Trachea (tissue), 1 donor: ENCODE measurements around the genes RDM1 and ZNHIT3.

DNA sequence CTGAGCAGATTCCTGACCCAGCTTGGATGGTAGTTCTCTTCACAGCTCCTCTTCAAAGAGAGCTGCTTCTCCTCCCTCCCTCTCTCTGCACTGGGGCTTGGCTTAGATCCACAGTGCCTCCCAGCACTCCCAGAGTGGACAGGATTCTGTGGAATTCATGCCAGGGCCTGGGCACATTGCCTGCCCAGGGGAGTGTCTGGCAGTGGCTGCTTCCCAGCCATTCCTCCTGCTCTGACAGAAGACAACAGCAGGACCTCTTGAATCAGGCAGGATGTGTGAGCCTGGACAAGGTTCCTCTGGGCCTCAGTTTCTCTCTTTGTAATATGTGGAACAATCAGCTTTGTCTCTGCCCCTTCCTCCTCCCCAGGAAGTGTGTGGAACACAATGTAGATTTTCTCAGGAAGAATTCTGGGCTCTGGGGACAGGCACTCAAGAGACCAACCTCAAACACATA lies 4.6 kb upstream of the MMP28 start:
- PRO-cap, result no peak

DNA sequence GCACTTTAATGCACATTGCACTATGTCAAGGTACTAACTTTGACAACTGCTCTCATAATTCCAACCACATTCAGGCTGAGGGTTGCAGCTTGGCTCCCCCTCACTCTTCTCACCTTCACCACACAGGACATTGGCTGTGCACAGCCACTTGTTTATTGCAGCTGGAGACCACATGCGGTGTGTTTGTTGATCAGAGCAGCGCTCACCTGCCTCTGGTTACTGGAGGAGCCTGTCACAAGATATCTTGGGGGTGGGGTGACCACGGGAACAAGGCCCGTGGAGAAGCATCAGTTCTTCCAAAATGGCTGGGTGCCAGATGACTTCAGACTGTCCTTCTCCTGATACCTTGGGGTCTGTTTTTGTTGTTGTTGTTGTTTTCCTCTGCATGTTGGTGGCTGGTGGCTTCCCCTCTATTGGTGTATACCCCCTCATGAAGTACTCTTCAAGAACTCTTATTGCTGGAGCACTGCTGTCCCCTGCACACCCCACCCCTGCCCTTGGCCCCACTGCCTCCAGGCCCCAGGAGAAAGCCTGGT lies 10.7 kb upstream of the CCL5 start:
- PRO-cap, result no peak

DNA sequence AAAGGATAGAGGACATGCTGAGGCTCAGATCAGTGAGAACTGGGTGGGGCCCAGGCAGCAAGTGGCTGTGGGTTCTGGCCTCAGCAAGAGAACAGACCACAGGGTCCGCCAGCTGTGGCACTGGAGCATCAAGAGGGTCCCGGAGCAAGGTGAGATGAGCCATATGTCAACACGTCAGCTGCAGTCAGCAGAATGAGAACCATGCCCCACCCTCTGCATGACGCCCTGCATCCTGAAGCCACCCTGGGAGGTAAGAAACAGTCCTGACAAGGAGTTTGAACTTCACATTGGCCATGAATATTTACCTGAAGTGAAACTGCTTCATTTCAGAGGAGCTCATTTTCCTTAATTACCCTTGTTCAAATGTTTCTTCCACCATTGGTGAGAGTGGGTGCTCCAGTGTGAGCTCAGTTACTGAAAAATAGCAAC lies 20.2 kb upstream of the CCL5 start:
- PRO-cap, result no peak

GRCh38 chr17:35930048-35931176 lies at the start of gene RDM1:
RDM1 (minus strand) TSS chr17:35930773.
- PRO-cap, result no peak

DNA sequence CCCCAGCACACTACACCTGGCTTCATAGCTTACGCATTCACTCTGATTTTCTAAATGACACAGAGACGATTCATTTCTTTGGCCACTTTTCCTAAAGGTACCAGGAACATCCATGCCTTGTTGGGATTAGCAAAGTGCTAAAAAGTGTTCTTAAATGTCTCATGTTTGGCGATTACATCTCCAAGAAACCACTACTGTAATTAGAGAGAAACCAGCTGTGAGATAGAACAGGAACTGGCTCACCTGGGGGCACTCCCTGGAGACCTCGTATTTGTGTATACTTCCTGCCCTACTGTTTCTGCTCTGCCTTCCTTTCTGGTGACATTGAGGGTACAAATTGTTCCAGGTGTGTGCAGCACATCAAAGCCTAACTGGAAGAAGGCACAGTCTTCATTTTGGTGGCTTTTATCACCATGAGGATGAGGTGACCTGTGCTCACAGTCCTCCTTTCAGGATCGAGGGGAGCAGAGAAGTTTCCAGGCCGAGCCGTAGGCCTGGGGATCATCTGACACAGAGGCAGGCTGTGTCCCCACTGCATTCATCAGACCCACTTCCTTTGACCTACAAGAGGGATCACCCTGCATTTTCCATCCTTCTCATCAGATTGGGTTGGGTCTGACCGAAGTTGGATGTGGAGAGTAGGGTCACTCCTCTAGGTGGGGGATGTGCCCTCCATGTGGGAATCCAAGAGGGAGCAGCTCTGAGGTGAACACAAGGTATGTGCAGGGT lies 23.7 kb downstream of the CCL4 start:
- PRO-cap, result no peak

DNA sequence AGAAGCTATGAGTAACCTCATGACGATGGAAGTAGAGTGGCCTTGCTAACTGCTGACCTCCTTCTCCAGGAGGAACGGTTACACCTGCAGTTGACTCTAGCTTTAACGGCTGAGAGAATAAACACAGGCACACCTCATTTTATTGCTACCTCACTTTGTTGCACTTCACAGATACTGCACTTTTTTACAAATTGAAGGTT lies 25.0 kb downstream of the CCL4 start:
- PRO-cap, result no peak

- PRO-cap, result bidirectional peak, plus-strand start at chr17:36486681, minus-strand start at chr17:36486553
Measured at GRCh38 chr17:36485607-36486849, at the start of gene ZNHIT3. ZNHIT3 (plus strand) TSS chr17:36486681.

DNA sequence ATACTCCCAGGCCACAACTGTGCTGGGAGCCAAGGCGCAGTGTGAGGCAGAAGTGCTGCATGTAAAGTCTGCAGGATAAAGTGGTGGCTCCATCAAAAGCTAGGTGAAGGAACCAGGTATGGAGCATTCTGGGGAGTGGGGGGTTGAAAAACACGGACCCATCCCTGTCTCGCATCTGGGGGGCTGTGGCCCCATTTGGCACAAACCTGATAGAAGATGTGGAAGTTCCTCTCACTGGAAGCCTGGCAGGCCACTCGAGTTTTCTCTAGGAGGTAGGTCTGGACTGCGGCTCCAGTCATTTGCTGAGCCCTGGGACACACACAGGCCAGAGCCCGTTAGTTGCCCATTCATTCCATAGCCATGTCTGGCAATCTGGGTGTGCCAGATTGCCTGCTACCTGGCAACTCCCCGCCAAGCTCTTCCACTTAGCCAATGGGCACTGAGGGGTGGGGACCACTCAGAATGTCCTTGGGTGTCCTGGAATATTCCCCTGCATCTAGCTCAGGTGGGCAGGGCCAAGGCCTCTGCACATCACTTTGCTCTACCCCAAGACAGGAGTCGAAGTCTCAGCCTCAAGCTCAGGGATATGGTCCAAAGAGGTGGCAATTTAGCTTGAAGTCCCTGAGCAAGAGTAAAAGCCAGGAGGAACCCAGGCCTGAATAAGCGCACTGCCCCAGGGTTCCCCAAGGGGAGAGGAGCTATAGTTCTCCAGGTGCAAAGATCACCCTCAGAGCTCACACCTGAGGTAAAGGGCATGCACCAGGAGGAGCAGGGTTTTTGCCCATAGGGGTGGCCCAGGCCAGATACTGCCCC lies 20.2 kb downstream of the MYO19 start:
- PRO-cap, result no peak

- PRO-cap, result no peak
Measured at GRCh38 chr17:36602265-36603290, 1.2 kb downstream of the MRM1 start.

DNA sequence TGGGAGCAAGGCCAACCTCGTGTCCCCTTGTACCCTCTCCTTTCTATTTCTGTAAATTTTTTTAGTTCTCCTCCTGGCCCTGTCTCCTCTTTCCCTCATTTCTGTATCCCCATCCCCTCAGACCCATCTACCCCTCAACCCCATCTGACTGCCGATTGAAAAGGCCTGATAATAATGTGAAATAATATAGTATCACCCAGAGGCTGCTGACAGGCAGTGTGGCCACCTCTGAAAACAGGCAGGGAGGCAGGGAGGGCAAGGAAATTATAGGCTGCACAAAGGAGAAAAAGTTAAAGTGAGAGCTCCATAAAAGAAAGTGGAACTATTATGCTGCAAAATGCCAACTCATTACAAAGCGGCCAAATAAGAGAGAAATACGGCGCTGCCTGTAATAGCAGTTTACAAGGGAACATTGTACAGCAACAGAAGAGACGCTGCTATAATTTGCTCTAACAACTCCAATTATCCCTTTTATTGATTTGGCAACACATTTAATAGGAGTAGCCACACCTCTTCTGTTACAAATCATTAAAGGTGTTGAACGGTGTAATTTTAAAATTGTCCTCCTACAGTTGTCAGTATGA lies 120.1 kb downstream of the MRM1 start:
- PRO-cap, result no peak

DNA sequence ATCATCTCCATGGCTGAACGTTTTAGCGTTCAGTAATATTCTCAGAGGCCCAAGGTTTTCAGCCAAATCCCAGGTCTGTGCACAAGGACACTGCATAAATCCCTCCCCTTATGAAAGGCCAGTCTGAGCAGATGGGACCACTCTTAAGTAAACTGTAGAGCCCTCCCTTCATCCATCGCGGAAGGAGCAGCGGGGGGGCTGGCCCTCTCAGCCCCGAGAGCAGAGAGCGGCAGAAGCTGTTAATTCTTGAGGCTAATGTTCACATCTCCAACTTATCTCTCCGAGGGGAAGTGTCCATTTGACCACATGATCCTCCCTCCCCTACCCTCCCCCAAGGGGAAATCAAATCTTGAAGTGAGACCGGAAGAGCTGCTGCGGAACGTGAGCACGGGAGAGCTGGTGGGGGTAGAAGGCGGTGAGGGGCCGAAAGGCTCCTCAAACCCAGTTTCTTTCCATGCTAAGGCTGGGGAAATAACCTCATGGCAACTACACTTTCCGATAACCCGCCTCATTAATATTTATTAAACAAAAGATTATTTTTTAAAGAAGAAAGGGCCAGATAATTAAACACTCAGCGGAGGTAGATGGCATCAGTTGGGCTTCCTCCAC lies 9.2 kb upstream of the LHX1 start:
- PRO-cap, result no peak

- PRO-cap, result no peak
Measured at GRCh38 chr17:37067423-37068091, 118.8 kb downstream of the AATF start.

- PRO-cap, result no peak
Measured at GRCh38 chr17:37082644-37083386, 134.1 kb downstream of the AATF start.

- PRO-cap, result no peak
Measured at GRCh38 chr17:37400692-37401065, 6.0 kb downstream of the ACACA start.

DNA sequence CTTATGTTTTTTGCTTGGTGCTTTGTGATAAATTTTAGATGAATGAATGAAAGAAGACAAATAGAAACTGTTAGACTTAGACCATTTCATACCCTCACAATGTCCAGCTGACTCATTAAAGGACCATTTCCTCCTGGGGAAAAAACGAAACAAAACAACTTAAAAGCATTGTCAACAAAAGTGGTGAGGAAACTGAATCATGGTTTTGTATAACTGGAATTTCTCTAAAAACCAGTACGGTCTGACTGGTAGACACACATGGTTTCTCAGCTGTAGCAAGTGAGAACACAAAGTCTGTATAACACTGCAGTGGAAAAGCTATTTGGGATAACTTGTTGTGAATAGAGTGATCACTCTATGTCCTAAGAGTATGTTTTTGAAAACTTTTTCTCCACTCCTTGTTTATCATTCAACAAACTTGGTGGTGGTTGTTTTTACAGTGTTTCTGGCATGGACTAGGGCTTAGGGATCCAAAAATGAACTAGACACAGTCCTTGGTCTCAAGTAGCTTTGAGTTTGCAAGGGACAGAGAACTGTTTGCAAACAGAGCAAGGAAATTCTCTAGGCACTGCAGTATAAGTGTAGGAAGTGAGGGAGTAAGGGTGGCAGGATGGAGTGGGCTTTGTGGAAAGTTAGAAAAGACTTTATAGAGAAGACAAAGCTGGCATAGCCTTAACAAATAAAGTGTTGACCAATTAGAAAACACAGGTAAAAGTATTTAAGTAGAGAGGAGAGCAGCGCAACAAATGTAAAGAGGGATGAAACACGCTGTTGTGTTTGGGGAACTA lies 5.5 kb upstream of the DDX52 start:
- PRO-cap, result no peak

GRCh38 chr17:37676521-37677138 lies 33.4 kb upstream of the DDX52 start:
- PRO-cap, result no peak

- PRO-cap, result no peak
Measured at GRCh38 chr17:37708710-37709387, 36.0 kb downstream of the HNF1B start.

GRCh38 chr17:37720935-37721811 lies 23.7 kb downstream of the HNF1B start:
- PRO-cap, result no peak

- PRO-cap, result no peak
Measured at GRCh38 chr17:37725043-37725474, 19.8 kb downstream of the HNF1B start.

DNA sequence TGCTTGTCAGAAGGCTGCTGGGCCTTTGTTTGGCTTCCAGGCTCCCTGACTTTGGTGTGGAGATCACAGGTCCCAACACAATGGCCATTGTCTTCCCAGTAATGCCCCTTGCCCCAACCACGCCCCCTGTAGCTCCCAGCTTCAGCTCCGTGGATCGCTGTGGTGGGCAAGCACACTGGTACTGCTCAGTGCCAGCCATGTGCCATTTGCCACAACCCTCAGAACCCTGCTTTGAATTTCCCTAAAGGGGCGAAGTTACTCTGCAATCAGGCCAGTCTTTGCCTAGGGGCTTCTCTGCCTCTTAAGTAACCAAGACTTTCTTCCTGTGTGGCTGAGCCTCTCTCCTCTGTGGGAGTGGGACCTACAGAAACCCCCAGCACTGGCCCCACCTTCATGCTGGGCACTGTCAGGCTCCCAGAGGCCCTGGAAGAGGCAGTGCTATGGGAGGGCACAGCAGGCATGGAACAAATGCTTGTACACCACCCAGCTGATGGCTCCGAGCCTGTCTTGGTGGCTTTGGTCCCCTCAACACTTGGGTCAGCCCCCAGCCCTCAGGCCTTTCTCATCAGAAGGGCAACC lies 14.7 kb downstream of the HNF1B start:
- PRO-cap, result no peak